Lower leg skin (tissue), 2 donors: Measurements from ENCODE around the gene BRPF3.

DNA sequence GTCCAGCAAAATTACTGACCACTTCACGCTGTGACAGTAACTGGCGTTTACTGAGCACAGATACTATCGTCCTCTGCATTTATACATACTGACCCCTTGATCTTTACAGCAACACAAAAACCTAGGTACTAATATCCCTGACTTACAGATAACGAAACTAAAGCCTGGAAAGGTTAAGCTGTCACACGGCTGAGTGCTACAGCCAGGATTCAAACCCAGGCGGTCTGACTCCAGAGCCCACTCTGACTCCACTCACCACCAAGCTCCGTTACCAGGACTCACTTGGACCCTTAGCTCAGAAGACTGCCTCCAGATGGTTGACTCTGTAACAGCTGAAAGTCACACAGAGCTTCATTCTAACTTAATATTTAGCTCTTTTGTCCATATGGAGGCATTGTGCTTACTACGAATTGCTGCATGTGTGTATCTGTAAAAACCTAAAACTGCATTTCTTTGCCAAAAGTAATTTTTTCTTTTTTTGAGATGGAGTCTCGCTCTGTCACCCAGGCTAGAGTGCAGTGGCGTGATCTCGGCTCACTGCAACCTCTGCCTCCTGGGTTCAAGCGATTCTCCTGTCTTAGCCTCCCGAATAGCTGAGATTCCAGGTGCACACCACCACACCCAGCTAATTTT, 13.4 kb downstream of the RPL10A start:
- PRO-cap = no peak
- RAMPAGE, long total RNA, 2 experiments = no peak in any of the 2 experiments

DNA sequence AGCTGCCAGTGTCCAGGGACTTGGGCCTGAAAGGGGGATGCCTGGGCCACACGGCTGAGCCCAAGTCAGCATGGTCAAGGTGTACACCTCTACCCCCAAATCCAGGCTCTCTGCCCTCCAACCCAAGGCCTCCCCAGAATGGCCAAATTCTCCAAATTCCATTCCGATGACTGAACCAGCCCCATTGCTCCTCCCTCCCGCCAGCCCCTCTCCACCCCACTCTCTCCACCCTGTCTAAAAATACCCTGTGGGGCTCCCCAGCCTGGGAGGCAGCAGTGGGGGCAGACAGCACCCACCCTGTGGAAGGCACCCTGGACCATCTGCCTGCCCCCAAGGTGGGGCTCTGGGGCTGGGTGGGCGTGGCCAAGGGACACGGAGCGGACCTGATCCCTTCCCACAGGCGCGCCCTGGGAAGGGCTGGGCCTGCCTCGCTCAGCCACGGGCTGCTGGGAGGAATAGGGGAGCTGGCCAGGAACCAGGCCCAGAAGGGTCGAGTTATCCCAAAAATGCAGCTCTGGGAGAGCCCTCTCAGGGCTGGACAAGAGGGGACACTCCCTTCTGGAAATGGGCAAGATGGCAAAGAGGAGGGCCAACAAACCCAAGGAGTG, 11.4 kb downstream of the TEAD3 start:
- PRO-cap = bidirectional peak, plus-strand start at position 399 of the sequence, minus-strand start at position 337 of the sequence
- RAMPAGE, long total RNA, 2 experiments = no peak in any of the 2 experiments

- PRO-cap = bidirectional peak, plus-strand start at chr6:35497167, minus-strand start at chr6:35497074; bidirectional peak, plus-strand start at chr6:35497424, minus-strand start at chr6:35497291; bidirectional peak, plus-strand start at chr6:35497581, minus-strand start at chr6:35497524
- RAMPAGE, long total RNA, 2 experiments = no peak in any of the 2 experiments
Measured at GRCh38 chr6:35497120-35497703, 333 bp upstream of the TEAD3 start.

DNA sequence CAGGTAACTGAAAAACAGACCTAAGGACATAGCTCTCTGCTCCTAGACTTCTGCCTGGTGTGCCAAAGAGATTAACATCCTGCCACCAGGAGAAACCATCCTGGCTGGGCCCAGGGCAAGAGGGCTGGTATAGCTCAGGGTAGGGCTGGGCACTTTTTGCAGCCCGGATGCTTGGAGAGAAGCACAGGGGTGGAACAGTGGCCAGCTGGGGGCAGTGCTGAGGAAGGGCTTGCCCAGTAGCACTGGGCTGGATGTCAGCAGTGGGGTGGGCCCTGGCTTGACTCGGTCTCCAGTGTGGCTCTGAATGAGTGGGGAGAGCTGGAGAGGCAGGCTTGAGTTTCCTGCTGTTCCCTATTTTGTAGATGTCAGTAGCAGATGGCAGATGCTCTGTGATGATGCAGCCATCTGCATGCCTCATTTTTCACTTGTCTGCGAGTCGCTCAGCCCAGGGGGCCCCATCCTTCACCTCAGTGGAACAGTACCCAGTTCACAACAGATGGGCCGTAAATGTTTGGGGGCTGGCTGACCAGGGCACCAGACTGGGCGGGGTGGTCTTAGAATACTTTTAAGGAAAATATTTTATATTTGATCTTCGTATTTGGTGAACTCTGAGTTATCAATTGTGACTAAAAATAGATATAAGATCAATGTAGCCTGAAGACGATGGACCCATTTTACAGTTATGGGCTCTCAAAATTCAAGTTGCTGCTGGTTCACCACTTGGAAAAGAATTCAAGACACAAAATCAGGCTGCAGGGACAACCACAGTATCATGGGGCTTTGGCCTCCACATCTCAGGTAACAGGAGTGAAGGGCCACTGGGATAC, 56.5 kb upstream of the TULP1 start:
- PRO-cap = no peak
- RAMPAGE, long total RNA, 2 experiments = no peak in any of the 2 experiments

DNA sequence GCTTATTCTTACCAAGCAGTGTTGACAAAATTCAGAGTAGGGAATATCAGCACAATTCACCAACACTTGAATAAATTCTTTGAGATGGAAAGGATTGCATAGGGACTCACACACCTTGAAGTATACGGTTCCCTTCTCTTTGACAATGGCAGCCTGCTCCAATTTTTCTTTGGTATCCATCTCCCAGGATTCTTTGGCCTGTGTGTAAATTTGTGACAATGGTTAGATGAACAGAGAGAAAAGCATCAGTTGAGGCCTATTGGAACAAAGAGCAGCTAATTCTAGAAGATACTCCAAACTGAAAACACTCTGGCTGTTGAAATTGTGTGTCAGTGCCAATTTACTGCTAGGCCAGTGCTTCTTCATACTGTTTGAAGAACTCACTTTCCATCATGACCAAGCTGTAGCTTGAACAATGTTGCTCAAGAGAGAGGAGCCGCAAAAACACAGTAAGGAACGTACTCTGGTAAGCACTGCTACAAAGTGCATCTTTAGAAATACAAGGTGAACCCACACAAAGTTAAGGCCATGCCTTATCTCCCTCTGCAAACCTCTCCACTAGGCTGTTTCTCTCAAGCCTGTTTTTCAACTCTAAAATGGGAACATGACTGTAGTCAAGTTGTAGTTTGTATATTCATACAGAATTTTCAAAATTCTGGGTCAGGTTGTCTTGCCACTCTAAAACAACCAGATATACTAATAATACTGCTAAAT, 74.4 kb upstream of the TULP1 start:
- PRO-cap = no peak
- RAMPAGE, long total RNA, 2 experiments = no peak in any of the 2 experiments

DNA sequence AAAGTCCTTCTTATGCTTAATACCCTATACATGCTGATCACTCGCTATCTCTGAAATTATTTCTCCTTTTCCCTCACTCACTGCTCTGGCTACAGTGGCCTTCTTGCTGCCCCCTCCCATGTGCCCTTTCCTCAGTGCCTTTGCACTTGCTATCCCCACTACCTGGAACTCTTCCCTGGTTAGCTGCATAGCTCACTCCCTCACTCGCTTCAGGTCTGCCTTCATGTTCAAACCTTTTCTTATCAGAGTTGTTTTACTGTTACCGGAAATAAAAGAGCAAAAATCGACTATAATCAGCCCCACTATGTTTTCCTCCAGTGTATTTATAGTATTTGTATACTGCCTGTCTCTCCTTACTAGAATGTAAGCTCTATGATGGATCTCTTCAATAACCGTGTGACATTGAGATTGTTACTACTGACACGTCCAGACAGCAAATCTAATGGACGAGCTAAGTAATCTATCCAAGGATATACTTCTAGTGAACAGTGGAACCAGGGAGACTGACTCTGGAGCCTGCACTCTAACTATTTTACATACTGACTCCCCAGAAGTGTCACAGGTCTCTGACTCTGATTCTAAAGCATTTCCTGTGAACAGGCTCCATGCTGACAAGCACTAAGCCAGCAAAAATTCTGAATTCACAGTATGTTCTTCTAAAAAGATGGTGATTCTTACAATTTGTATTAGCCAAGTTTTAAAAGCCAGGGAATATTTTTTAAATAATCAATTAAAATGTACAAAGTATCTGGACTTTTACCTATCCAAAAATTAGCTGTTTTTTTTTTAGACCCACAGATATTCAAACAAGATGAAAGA, 25.0 kb downstream of the FKBP5 start:
- PRO-cap = unidirectional peak, minus-strand start at position 505 of the sequence
- RAMPAGE, long total RNA, 2 experiments = no peak in any of the 2 experiments

GRCh38 chr6:35668946-35669813, 19.5 kb downstream of the FKBP5 start:
- PRO-cap = no peak
- RAMPAGE, long total RNA, 2 experiments = no peak in any of the 2 experiments

DNA sequence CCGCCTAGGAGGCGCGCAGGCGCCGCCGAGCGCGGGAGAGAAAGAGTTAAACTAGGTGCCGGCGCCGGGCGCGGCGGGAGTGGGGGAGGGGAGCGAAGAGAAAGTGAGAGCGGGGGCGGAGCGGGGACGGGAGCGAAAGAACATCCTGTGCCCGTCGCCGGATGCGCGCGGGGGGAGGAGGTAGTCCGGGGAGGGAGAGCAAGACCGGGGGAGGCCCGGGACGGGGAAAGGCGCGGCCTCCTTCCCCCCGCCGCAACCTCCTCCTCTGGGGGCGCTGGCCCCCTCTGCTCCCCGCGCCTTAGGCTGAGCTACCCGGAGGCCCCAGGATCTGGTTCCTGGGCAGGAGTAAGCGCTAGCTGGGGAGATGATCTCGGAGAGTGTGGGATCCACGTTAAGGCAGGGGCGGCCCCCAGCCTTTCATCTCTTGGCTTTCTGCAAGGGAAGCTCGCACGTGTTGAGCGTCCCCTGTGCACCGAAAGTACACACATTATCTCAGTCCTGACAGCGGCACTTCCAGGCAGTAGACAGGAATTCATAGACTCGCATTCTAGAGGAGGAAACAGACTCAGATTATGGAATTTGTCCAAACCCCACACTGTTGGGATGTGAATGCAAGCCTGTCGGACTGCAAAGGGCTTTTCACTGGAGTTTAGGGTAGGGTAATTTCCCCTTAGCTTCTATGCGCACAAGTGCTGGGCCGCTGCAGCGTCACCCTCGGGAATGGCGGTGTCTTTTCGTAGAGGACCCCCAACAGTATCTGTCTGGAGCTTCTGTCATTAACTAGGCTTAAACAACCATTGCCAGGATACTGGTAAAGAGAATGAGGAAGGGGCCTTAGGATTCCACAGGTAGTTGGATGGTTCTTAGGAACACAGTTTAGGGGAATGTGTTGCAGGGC, 4.7 kb upstream of the ARMC12 start:
- PRO-cap = bidirectional peak, plus-strand start at position 201 of the sequence, minus-strand start at position 105 of the sequence; bidirectional peak, plus-strand start at position 495 of the sequence, minus-strand start at position 419 of the sequence
- RAMPAGE, long total RNA, 2 experiments = start-site peak on the plus strand in 1 of 2 experiments, centred at position 194 of the sequence, 7 reads per replicate

DNA sequence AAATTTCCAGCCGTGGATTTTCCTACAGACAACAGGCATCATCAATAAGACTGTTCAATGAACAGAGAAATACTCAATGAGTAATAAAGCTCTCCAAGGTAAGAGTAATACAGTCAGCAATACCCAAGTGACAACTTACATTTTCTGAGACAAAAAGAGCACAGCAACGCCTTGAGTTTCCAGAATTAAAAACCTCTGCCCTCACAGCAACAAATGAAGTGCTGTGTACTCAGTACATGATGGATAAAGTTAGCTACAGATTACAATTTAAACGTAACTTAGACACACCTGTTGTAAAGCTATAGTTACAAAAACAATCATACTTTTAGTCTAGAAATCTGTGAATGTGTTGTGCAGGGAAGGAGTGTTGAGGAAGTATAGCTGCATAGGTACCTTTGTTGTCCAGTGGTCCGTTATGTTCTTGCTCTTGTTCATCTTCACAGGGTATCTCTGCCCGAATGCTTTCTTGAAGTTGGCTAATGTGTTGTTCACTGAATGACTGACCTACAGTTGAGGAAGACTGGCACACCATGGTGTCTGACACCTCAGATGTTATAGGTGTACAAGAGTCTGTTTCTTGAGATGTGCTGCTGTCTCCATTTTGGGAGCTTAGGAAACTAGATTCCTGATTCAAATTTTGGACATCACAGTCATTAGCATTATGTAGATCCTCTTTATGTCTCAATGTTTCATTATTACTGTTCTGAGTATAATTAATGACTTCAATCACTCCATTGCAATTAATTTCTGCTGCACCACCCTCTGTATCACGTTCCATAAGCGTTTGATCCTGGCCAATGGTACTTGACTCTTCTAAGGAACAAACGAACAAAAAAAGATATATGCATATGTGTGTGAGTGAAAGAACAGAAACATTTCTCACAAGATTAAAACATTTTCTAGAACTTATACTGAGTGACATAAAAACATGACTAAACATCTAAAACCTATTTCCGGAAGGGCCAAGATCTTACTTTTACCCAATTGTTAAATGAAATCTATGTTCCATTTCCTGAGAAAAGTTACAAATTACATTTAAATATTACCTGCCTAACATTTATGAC, 51.5 kb downstream of the SRPK1 start:
- PRO-cap = no peak
- RAMPAGE, long total RNA, 2 experiments = no peak in any of the 2 experiments

DNA sequence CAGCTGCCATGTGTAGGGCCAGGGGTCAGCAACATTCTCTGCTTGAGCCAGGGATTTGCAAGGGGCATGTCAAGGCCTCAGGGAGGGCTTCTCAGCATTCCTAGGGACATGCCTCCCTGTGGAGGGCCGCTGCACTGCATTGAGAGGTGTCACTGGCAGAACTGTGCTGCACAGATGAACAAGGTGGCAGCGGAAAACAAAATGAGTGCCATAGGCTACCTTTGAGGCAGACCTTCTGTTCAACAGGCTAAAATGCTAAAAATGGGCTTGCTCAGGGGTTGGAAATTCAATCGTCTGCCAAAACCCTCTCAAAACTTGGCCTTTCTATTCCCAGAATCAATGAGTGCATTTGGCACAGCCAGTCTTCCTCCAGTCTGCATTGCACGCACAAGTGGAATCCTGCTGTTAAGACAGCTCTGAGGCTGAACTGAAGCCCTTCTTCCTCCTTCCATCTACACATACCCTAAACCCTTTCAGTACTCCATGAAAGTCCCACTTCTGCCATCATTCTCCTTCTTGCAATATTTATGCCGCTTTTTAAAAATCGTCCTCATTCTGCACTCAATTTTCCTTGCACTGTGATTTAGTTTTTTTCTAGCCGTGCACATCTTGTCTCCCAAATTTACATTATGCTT, 51.7 kb upstream of the SRPK1 start:
- PRO-cap = no peak
- RAMPAGE, long total RNA, 2 experiments = no peak in any of the 2 experiments

DNA sequence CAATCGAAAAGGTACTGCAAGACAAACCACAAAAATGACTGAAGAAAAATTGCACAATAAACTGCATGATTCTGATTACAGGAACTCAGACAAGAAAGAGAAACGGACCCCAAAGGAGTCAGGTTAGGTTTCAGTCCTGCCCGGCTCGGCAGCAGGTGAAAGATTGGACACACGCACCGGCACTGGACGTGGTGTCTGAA, 5.2 kb downstream of the SLC26A8 start:
- PRO-cap = no peak
- RAMPAGE, long total RNA, 2 experiments = no peak in any of the 2 experiments

DNA sequence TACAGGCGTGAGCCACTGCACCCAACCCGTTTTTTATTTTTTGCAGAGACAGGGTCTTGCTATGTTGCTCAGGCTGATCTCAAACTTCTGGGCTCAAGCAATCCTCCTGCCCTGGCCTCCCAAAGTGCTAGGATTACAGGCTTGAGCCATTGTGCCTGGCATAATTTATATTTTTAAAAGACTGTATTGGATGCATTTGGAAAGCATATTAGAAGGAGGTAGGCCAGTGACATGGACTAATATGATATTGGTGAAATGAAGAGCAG, 20.6 kb downstream of the MAPK14 start:
- PRO-cap = no peak
- RAMPAGE, long total RNA, 2 experiments = no peak in any of the 2 experiments

GRCh38 chr6:36086637-36087678, 43.4 kb upstream of the MAPK13 start:
- PRO-cap = no peak
- RAMPAGE, long total RNA, 2 experiments = no peak in any of the 2 experiments

- PRO-cap = no peak
- RAMPAGE, long total RNA, 2 experiments = no peak in any of the 2 experiments
Measured at GRCh38 chr6:36120171-36120869, 10.0 kb upstream of the MAPK13 start.

DNA sequence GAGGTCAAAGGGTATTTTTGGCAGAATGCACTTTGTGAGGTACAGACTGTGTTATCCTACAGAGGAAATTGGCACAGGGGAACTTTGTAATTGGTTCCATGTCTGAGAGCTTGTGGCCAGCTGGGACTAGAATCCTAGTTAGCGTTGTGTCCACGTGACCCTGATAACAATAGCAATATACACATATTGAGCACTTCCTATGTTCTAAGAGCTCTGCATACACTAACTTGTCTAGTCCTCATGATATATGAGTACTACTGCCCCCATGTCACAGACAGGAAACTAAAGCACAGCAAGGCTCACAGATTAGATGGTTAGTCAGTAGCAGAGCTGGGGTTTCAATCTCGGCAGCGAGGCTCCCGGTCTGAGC, 1.3 kb downstream of the MAPK13 start:
- PRO-cap = no peak
- RAMPAGE, long total RNA, 2 experiments = no peak in any of the 2 experiments

DNA sequence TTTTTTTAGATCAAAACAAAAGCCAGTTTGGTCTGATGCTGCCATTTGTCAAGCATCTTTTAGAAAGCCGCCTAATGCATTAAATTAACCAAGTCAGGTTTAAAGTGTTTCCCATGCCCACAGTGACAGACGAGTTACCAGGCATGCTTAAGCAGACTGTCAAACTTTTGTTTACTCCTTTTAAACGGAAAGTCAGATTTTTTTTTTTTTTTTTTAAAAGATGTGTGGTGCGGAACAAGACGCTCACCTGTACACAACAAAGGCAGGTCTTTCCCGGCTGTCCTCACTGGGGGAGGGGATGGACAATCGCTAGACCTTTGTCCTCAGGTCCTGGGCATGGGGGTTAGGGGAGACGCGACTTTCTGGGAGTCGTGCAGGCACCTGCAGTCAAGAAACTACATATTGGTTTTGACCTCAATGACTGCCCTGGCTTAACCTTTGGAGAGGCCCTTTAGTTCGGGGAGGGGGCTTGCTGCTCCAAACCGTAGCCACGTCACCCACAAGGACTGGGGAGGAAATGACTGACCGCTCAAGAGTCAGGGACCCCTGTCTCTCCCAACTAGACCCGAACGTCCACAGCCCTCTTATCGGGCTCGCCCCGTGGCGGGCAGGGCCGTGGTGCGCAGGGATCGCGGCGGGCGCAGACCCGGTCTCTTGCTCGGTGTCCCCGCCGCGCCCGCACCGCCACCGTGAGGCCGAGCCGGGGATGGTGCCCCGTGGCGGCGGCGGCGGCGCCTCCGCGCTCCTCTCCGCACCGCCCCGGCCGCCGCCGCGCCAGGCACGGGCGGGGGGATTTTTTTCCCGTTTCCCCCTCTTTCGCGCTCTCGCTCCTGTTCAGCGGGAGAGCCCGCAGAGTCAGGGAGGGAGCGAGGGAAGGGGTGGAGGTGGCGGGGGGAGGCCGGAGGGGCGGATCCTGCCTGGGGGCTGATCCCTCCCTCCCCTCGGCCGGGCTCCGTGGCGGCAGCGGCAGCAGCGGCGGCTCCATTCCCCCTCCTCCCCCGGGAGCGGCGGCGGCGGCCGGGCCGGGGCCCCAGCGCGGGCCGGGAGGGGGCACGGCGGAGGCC, at the start of gene BRPF3:
TSS of gene BRPF3 (plus strand) at position 955 of the 1,064 bp plus-strand sequence.
- PRO-cap = bidirectional peak, plus-strand start at position 692 of the sequence, minus-strand start at position 683 of the sequence; bidirectional peak, plus-strand start at position 984 of the sequence, minus-strand start at position 857 of the sequence
- RAMPAGE, long total RNA, 2 experiments = no peak in any of the 2 experiments

DNA sequence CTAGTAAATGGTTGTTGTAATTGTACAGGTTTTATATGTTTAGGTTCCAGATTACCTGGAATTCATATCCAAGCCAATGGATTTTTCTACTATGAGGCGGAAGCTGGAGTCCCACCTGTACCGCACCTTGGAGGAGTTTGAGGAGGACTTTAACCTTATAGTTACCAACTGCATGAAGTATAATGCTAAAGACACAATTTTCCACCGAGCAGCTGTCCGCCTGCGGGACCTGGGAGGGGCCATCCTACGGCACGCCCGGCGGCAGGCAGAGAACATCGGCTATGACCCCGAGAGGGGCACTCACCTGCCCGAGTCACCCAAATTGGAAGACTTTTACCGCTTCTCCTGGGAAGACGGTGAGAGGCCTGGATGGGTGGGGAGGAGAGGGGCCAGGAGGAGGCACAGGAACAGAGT, 13.6 kb downstream of the BRPF3 start:
- PRO-cap = no peak
- RAMPAGE, long total RNA, 2 experiments = no peak in any of the 2 experiments

GRCh38 chr6:36335583-36336101, 1.0 kb downstream of the BNIP5 start:
- PRO-cap = no peak
- RAMPAGE, long total RNA, 2 experiments = no peak in any of the 2 experiments

DNA sequence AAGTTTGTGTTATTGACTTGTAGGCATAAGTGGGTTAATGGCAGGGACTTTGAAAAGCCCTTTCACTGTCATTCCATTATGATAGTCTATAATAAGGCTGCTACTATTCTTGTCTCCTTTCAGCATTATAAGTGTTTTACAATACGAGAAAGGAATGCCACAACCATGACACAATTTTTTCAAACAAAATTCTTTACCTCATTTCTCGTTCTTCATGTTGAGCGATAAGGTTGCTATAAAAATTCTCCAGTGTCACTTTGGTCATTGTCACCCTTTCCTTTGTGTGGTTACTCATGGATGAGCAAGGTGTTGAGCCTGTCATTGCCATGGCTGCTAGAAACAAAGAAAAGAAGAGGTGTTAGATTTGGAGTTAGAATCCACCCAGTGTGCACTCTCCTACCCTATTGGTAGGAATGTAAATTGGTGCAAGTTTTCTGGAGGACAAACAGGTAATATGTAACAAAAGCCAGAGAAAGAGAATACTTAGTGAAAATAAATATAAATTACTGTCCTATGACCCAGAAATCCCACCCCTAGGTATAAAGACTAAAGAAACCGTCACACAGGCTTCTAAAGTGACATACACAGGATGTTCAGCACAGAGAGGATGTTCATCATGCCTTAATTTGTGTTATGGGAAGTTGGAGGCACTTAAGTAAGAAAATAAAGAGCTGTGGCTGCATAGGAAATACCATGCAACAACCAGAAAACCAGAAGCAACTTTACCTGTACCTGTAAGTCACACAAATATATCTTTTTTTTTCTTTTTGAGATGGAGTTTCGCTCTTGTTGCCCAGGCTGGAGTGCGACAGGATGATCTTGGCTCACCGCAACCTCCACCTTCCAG, 7.2 kb downstream of the STK38 start:
- PRO-cap = no peak
- RAMPAGE, long total RNA, 2 experiments = start-site peak on the minus strand in 1 of 2 experiments, centred at position 265 of the sequence, 38 reads per replicate

GRCh38 chr6:36541808-36542217, 5.5 kb downstream of the STK38 start:
- PRO-cap = no peak
- RAMPAGE, long total RNA, 2 experiments = no peak in any of the 2 experiments